Non-pigmented ciliary epithelial cell (primary cell): ENCODE measurements around a stretch of chr22.

GRCh38 chr22:38731878-38732829 lies 23.6 kb downstream of the SUN2 start:
- RRBS = no CpG with 5 or more reads among the region's 17 CpGs

GRCh38 chr22:38737104-38737847 lies 18.5 kb downstream of the SUN2 start:
- RRBS = no CpG with 5 or more reads among the region's 16 CpGs

GRCh38 chr22:38751436-38752488 lies 4.0 kb downstream of the SUN2 start:
- RRBS = 90% methylated on average over 8 of the region's 32 CpGs

GRCh38 chr22:38752489-38753158 lies 3.2 kb downstream of the SUN2 start:
- RRBS = 86% methylated on average over 5 of the region's 26 CpGs

DNA sequence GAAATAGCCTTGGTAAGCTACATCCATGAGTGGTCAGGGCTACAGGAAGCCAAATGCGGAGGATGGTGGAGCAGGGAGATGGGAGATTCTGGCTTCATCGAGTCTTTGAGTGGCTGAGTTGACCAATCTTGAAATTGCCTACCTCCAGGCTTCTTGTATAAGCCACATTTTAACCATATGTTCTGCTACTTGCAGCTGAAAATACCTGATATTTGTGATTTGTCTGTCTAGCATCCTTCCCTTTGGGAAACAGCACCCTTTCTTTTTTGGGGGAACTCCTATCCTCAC lies 5.9 kb upstream of the DNAL4 start:
- RRBS = no CpG with 5 or more reads among the region's 2 CpGs

- RRBS = no CpG with 5 or more reads among the region's 11 CpGs
Measured at GRCh38 chr22:38802685-38803313, 8.9 kb upstream of the DNAL4 start.

- RRBS = no CpG with 5 or more reads among the region's 7 CpGs
Measured at GRCh38 chr22:38923597-38924245, 33.7 kb upstream of the APOBEC3A start.

DNA sequence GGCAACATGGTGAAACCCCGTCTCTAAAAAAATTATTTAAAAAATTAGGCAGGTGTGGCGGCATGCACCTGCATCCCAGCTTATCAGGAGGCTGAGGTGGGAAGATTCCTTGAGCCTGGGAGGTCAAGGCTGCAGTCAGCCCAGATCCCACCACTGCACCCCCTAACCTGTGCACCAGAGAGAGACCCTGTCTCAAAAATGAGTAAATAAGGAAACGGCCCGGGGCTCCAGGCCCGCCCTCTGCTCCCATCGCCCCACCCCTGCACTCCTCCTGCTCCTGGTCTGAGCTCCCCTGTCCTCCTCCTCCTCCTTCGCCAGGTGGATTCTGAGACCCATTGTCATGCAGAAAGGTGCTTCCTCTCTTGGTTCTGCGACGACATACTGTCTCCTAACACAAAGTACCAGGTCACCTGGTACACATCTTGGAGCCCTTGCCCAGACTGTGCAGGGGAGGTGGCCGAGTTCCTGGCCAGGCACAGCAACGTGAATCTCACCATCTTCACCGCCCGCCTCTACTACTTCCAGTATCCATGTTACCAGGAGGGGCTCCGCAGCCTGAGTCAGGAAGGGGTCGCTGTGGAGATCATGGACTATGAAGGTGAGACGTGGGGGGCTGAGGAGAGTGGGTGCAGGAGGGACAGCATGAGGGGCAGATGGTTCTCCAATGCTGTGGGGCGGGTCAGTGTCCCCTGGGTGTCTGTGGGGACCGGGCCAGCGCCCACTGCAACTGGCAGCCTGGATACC lies 3.3 kb upstream of the APOBEC3D start:
- RRBS = no CpG with 5 or more reads among the region's 19 CpGs

DNA sequence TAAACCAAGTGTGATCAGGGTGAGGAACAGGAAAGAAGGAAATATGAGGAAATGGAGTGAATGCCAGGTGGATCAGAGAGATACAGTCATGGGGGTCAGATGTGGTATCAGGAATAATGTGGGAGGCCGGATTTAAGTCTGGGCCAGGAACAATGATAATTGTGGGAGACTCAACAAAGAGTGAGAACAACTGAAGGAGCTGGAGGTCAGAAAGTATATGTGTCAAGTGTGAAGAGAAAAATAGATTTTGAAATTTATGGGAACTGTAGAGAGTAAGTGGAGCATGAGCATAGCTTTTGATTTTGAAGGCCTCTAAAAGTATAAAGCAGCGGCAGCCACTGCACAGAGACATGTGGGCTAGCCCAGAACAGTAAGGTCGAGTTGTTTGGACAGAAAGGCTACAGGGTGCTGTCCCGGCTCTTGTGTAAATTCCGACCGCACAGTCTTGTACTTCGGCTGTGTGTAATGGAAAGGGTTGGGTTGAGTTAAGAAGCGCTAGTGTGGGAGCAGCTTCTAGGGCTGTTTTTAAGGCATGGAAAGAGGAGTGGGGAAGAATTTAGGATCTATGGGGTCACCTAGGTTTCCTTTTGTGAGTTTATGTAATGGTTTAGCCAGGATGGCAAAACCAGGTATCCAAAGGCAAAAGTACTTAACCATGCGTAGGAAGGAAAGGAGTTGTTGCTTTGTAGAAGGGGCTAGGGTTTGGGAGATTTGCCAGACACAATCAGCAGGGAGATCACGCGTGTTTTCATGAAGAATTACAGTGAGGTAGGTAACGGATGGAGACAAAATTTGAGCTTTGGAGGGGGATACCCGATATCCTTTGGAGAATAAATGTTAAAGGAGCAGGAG lies 10.2 kb upstream of the APOBEC3G start:
- RRBS = no CpG with 5 or more reads among the region's 13 CpGs

- RRBS = no CpG with 5 or more reads among the region's 12 CpGs
Measured at GRCh38 chr22:39090853-39091390, 6.1 kb upstream of the APOBEC3H start.

DNA sequence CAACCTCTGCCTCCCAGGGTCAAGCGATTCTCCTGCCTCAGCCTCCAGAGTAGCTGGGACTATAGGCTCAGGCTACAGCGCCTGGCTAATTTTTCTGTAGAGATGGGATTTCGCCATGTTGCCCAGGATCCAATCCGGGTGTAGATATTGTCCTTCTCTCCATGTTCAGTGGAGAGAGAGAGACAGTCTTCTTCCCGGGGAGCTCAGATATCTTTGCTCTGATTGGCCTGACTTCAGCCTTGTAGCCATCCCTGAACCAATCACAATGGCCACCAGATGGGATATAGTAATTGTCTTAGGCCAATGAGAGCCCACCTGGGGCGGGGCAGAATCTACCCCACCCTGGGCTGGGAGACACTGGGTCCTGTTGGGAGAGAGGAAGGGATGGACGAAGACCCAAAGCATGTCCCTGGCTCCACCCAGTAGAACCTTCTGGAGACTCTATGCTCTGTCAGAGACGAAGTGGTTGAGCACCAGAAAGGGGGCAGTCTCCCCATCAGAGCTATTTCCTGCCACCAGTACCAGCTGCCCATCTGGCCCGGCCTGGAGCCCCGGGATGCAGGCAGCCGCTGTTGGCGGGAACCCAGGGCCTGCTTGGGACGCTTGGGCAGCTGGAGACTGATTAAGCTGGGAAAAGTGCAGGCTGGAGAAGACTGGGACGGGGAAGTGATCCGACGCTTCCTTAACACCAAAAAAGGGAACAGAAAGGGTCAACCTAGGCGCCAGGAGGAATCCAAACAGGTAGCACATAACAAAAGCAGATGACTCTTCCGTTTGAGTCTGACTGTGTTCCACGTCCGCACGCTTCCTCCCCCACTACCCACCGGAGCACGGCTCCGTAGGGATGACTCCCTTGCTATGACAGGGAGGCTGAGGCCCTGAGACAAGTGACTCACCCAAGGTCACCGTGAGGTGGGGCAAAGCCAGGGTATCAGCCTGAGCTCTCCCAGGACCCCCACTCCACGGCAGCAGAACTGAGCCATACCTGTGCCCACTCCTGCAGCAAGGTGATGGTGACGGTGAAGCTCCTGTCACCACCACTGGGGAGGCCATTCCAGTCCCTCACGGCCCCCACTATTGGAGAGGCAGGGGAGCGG lies 31.7 kb upstream of the CBX7 start:
- RRBS = no CpG with 5 or more reads among the region's 29 CpGs

DNA sequence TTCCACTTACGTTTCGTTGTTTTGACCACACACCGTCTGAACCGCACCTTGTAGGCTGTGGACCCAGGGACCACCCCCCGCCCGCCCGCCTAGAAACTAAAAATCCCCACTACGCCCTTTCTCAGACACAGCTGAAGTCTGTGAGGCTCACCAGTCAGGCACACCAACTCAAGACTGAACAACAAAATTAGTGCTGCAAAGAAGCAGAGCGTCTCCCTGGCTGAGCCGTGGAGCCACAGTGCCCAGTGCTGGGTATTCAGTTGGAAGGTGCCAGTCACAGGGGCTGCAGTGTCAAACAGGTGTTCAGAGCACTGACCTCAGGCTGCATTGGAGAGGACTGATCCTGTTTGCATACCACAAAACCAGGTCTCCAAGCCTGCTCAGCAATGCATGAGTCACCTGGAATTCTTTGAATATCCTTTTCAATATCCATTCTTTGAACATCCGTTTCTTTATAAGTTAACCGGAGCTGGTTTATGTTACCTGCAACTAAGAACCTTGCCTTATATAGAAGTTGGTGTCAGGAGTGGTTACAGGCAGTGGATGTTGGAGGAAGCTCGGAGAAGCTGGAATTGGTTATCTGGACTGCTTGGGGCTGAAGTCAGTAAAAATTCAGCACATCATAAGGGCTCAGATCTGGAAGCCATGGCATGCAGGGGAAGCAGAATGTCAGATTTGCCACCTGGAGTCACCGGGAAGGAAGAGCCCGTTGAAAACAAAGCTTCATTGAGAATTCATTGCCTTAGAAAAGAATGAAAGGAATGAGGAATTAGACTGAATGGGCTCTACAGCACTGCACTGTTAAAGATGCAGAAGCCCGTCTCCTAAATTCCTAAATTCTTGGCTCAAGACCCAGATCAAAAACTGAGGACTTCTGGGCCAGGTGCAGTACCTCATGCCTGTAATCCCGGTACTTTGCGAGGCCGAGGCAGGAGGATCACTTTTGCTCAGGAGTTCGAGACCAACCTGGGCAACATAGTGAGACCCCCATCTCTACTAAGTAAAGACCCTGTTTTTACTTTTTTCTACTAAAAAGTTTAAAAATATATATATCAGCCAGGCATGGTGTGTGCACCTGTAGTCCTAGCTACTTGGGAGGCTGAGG lies 30.1 kb downstream of the PDGFB start:
- RRBS = no CpG with 5 or more reads among the region's 20 CpGs

DNA sequence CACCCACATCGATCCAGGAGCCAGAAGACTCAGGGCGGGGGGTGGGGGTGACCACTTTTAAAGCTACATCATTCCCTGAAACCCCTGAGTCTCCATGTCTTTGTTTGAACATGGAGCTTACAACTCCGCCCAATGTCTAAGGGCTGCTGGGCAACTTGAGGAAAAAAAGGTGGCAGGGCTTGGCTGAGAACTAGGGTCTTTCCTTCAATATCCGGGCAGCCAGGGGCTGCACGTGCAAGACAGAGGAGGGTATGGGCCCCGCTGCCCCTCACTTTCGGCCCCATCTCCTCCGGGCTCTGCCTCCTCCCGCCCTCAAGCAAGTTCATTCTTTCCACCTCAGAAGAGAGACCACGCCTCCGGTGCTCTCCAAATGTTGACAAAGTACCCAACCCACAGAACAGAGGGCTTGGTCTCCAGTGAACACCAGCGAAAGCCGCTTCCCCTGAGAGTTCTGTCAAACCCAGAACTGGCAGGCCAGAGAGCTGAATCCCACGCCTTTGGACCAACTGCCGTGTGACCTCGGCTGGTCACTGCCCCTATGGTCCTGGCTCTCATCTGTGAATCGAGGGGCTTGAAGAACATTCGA lies 7.4 kb downstream of the PDGFB start:
- RRBS = 24% methylated on average over 8 of the region's 18 CpGs

- RRBS = 20% methylated on average over 1 of the region's 36 CpGs
Measured at GRCh38 chr22:39297280-39298718, 21.6 kb downstream of the RPL3 start.

GRCh38 chr22:39306771-39307606 lies 12.4 kb downstream of the RPL3 start:
- RRBS = 30% methylated on average over 2 of the region's 20 CpGs

DNA sequence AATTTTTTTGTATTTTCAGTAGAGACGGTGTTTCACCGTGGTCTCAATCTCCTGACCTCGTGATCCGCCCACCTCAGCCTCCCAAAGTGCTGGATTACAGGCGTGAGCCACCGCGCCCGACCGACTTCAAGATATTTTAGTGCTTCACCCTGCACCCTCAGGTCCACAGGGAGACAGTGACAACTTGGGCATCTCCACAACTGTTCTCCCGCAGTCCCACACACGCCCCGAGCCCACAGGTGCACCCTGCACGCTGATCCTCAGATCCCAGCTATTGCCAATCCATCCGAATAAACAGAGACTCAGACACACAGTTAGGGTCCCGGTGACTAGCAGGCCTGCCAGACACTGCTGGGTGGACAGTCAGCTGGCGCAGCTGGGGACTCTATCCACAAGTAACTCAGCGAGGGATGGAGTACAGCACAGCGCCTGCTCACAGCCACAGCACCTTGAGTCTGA lies 7.9 kb downstream of the RPL3 start:
- RRBS = no CpG with 5 or more reads among the region's 18 CpGs

DNA sequence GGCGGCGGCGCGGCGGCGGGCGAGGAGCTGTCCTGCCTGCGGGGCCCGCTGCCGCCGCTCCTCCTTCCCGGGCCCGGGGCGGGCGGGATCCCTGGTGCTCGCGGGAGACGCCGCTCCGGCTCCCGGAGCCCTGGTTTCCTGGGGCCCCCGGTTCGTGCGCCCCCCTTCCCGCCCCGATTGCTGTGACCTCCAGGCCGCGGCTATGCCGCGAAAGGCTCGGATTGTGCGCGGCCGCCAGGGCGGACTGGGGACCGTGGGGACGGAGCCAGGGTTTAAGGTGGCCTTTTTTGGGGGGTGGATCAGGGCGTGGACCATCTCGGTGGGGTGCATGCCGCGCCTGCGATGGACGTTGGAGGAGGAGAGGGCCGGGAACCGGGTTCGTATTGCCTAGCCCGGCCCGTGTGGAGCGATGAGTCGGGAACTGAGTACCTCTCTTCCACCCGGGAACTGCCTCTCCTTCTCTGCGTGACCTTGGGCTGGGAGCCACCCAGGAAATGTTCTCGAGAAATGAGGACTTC lies 481 bp downstream of the SYNGR1 start:
- RRBS = 3% methylated on average over 20 of the region's 53 CpGs

DNA sequence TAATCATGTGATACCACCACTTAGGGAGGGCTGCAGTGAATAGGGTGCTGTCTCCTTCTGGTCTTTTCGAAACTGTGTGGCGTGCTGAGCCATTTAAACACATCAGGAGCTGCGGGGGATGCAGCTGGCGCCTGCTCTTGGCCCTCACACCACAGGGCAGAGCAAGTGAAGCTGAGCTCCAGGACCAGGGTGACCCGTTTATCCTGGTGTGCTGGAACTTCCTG lies 2.6 kb downstream of the SYNGR1 start:
- RRBS = no CpG with 5 or more reads among the region's 5 CpGs

- RRBS = no CpG with 5 or more reads among the region's 27 CpGs
Measured at GRCh38 chr22:39434086-39434872, 22.5 kb upstream of the MGAT3 start.

GRCh38 chr22:39473860-39475064 lies 17.4 kb downstream of the MGAT3 start:
- RRBS = no CpG with 5 or more reads among the region's 18 CpGs